Glomerular endothelial cell (primary cell): ENCODE data around the gene ADGRB2.

DNA sequence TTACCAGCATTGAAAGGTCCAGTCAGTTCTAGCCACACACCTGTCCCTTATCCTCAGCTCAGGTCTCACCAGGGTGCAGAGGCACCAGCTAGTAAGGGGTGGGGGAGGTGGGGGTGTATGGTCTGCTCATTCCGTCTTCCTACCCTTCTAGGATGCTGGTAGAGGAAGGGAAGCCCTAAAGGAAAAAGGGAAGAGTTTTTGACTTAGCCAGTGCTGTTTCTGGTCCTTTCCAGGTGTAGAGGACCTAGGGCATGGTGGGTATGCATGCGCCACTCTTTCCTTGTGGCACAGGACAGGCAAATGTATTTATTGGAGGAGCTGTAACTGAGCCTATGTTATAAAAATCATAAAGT is 427.6 kb downstream of the MATN1 start:
- RAMPAGE, long total RNA = no peak

GRCh38 chr1:30718518-30719604 is 4.5 kb downstream of the MATN1 start:
- RAMPAGE, long total RNA = no peak

- RAMPAGE, long total RNA = no peak
These were observed 12.0 kb downstream of the LAPTM5 start for GRCh38 chr1:30745226-30746286.

- RAMPAGE, long total RNA = no peak
These were observed 5.9 kb upstream of the LAPTM5 start for GRCh38 chr1:30763464-30763950.

DNA sequence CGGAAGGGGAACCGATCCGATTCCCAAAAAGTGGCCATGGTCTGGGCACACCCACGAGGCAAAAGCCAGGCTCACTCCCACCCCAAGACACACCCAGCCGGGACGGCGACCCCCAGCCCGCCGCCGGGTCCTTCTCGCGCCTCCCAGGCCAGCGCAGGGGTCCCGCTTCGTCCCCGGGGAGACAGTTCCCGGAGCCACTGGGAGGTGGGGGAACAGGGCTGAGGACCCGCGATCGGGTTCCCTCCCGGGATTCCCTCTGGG is 728 bp downstream of the SDC3 start:
- RAMPAGE, long total RNA = no peak

DNA sequence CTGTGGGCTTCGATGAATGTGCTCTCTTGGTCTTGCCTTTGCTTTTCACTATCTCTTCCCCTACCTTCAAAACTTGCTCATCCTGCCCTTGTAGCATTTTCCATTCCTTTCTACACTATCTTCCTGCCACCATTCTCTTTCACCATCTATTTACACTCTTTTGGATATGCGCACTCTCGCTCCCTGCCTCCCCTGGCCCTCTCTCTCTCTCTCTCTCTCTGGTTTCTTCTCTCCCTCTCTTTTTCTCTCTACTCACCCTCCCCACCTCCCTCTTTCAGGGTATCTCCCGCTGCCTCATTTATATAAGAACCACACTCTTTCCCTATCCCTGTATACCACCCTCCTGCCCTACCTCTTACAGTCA is 33.8 kb downstream of the PUM1 start:
- RAMPAGE, long total RNA = no peak

DNA sequence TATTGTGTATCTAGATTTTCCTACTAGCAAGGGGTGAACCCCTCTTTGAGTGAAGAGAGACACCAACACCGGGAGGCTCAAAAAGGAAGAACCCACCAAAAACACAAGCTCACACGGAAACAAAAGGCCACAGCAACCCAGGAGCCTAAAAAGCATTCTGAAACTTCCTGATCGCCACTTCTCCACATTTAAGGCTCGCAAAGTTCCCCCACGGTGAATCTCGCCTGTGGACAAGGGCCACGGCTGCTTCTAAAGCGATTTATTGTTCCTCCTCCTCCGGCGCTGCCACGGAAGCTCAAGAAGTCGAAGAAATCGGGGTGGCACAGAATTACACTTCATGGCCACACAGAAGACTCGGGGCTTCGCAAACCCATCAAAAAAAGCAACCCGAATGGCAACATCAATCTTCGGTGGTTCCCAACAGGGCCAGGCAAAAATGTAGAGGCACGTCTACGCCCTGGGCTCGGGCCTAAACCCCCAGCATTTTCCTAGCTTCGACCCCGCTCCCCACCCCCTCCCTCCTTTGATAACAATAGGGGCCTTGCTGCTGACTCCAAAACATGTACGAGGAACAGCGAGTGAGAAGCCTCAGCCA is 526 bp downstream of the PUM1 start:
- RAMPAGE, long total RNA = no peak

DNA sequence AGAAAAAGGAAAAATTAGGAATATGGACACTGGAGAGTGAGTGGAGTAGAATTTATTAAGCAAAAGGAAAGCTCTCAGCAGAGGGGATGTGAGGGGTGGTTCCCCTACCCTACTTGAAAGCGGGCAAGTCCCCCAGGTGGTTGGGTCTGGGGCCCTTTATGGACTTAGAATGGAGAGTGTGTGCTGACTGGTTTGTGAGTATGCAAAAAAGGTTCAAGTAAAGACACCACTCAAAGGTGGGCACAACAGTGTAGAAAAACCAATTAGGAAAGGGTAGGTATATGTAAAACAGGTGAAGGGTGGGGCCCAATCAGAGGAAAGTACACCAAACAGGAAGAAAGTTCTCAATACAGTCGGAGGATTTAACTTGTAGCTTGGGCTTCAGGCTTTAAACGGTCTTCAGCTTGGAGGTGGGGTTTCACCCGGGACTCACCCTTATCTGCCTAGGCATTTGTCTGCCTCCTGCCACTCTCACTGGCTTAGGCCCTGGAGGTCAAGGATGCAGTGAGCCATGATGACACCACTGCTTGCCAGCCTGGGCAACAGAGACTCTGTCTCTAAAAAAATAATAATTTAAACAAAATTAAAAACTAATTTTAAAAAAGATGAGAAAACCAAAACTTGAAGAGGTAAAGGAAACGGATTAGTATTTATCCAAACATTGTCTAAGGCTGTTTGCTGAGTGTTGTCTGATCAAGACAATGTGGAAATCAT is 6.8 kb upstream of the PUM1 start:
- RAMPAGE, long total RNA = no peak

- RAMPAGE, long total RNA = no peak
These were observed 84.3 kb downstream of the NKAIN1 start for GRCh38 chr1:31155216-31155949.

GRCh38 chr1:31426125-31426805 is 13.3 kb downstream of the SERINC2 start:
- RAMPAGE, long total RNA = no peak

DNA sequence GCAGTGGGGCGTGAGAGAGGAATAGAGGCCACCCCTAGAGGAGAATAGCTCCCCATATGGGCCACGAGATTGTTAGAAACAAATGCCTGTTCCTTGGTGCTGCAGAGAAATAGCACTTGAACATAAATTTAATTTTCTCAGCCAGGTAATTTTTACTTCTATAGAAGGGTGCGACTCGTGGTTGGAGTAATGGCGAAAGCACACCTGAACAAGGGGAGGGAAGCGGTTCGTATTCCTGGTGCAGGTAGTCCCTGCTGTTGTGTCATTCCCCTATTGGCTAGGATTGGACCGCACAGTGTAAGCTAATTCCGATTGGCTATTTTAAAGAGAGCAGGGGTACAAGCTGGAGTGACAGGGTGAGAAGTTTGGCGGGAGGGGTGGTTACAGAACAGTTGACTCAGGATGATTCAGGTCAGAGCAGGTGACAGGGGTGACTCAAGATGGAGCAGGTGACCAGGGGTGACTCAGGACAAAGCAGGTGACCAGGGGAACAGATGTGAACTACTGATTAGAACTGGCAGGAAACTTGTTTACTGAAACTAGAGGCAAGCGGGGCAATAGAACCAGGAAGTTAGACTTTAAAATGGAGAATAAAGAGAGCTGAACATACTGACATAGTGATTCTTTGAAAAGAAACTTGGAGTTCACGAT is 58.4 kb downstream of the SERINC2 start:
- RAMPAGE, long total RNA = no peak

GRCh38 chr1:31591840-31592047 is 15.4 kb downstream of the TINAGL1 start:
- RAMPAGE, long total RNA = no peak

DNA sequence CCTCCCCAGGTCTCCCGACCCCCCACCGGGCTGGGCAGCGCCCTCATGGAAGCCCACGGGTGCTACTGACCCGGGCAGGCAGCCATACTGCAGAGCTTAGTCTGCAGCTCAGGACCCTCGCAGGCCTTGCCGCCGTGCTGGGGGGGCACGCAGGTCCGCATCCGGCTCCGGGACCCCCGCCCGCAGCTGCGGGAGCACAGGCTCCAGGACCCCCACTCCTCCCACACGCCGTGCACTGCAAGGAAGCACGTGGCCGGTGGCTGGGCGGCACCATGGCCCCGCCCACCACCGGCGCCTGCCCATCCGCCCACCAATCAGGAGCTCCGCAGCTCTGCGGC is 21.4 kb downstream of the ADGRB2 start:
- RAMPAGE, long total RNA = no peak

DNA sequence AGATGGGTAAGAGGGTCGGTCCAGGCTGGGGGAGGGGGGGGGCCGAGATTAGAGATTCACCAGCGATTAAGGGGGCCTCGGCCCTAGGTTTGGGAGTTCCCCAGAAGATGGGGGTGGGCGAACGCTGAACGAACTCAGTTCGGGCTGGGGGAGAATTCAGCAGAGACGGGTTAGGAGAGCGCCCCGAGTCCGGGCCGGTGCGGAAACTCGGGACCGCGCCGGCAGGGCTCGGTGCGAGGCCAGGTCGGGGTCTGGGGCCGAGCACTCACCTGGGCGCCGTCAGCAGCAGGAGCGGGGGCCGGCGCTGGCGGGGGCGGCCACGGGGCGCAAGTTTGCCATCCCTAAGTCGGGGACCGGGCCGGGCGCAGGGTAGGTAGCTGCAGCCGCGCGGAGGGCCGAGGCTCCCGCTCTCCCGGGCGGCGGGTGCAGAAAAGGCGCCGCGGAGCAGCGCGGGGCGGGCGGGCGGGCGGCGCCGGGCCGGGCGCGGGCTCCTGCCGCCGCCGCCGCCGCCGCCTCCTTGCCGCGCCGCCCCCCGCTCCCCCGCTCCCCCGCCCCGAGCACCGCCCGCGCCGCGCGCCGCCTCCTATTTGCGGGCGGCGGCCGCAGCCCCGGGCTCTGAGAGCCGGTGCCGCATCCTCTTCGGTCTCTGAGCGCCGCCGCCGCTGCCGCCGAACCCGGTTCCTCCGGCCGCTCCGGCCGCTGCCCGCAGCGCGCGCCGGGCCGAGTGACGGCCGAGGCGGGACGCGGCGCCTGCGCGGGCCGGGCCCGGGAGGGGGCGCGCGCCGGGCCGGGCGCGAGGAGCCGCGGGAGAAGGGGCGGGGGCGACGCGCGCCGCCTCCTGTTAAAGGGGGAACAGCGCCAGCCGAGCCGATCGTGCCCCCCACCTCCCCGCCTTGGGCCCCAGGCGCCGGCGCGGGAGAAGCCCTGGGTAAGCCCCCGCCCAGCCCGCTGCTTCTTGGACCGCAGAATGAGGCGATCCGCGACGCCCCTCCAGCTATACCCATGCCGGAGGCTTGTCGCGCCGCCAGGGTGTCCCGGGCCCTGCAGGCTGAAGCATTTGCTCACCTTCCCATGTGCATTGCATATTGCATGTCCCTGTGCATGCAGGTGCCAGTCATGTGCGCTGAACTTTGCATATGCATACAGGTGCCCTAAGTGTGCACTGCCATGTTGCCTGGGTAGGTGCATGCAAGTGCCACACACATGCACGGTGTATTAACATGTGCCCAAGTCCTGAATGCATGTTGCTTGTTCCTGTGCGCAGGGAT is at the start of gene ADGRB2:
TSS of gene ADGRB2 (minus strand) at position 726 of the 1,268 bp plus-strand sequence.
- RAMPAGE, long total RNA = no peak

DNA sequence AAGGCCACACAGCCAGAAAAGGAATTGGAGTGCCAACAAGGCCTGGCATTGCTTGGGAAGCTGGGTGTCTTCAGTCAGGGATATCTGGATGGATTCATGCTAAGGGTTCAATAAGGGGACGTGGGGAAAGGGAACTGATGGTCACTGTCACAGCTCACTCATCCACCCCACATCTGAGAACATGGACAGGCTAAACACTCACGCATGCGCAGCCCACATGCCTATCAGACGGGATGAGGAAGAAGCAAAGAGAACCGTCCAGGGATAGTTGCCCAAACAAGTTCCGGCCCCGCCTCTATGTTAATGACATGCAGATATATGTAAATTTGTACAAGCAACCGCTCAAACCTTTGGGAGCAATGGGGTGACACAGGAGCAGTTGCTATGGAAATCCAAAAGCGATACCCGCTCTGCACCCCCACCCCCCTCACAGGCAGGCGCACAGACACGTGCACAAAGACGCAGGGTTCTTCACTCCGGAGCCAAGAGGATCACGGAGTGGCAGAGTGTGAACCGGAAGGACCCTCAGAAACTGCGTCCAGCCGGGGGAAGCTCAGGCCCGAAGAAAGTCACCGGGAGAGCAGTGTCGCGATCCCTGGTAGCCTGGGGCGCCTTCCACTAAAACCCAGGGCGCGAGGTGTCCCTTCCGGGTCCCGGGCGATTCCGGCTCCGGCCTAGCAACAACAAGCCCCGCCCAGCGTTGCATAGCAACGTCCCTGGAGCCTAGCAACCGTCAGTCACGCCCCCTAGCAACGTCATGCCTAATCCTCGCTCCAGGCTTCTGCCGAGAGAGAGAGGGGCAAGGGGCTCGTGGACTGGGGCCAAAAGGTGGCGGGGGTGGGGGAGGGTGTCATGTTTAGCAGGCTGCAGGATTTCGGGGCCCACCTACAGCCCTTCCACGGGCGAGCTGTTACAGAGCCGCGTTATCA is 24.1 kb upstream of the ADGRB2 start:
- RAMPAGE, long total RNA = no peak

DNA sequence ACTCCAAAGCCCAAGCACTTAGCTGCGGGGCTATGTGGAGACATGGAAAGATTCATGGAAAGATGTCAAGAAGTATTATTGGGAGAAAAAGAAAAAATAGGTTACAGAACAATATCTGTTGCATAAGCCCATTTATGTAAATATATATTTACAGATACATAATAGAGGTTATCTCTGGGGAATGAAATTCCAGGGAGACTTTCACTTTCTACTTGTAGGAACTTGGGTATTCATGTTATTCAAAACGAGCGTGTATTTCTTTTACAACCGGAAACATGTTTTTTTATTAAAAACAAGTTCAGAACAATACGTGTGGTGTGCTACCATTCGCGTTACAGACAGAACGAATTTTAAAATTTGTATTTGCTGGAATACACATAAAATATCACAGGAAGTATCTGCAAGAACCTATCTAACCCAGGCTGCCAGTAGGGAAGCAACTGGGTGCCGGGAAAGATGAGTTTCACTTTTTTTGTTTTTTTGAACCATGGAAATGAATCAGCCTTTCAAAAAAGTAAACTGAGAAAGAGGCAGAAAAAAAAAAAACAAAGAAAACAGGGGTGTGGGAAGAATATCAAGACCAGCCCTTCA is 13.3 kb downstream of the SPOCD1 start:
- RAMPAGE, long total RNA = no peak

DNA sequence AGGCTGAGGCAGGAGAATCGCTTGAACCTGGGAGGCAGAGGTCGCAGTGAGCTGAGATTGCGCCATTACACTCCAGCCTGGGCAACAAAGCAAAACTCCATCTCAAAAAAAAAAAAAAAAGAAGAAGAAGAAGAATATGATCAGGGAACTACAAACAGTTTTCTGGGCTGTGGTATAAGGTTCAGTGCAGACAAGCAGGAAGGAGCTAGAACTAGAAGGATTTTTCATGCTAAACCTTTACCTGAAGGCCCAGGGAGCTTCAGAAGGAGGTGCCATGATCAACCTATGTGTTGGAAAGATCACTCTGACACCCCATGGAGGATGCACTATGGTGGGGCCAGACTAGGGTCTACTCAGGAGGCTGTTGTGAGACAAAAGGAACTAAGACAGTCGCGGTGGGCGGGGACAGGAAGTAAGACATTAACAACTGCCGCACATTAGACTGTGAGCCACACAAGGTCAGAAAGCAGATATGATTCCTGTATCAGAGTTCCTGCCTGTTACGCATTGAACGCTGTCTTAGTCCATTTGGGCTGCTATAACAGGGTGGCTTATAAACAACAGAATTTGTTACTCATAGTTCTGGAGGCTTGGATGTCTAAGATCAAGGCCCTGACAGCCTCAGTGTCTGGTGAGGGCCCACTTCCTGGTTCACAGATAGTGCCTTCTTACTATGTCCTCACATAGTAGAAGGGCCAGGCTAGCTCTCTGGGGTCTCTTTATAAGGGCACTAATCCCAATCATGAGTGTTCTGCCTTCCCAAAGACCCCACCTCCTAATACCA is 49.0 kb downstream of the PTP4A2 start:
- RAMPAGE, long total RNA = no peak

DNA sequence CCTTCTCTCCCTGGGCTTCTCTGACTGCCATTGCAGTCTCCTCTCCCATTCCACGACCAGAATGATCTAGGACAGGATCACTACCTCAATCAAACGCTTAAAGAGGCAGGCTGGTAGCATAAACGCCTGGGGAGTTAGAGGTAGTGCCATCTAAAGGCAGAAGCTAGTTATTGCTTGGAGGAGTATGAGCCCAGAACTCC is 10.2 kb upstream of the KHDRBS1 start:
- RAMPAGE, long total RNA = no peak

DNA sequence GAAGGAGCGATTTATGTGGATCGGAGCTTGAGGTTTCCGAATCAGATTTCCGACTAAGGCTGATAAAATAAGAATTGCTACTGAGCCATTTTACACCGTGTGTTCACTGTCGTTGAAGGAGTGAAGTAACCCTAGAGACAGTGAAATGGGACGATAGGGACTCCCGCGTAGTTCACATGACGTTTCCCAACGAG is 1.2 kb downstream of the KHDRBS1 start:
- RAMPAGE, long total RNA = no peak

DNA sequence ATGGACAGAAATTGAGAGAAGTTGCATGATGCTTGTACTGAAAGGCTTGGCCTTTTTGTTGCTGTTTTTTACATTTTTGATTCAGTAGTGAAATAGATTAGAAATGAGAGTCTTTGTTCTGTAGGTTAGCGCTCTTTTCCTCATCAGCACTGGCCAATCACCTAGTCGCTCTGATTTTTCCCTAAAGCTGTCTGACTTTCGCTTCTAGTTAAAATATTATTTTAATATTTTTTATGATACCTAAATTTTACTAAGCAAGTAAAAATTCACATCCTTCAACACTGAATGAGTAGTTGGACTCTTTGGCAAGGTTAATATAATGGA is 1.4 kb downstream of the KHDRBS1 start:
- RAMPAGE, long total RNA = no peak